HEK293 (cell line): ENCODE results near the genes ATP5F1E and ZNF831.

DNA sequence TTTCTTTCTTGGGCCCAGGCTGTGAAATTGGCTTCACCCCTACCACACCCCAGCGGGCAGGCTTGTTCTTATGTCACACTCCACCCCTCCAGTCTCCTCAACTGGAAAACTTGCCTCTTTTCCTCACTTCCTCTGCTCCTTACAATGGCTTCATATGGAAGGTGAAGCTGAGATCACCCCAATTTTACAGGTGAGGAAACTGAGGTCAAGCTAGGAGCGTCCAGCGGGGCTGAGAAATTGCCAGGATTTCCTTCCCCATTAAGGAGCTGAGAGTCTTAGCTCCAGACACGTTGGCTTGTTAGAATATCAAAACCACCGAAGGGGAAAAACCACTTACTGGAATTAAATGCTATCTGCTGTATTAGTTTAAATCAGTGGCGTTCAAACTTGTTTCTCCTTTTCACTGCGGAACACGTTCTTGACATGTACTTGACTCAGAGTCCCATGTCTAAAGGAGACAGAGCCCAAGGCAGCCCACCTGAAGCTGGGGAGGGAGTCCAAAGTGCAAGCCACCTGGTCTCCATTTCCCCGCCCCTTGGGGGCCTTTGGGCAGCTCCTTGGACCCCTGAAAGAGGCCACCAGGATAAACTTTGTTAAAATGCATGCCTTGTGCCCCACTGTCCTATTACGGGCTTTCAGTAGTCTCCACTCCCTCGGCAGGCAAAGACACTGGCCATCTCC, 6.4 kb downstream of the PCK1 start:
- PRO-cap, result no peak
- RRBS, 2 experiments, result no CpG with 5 or more reads among the region's 11 CpGs

DNA sequence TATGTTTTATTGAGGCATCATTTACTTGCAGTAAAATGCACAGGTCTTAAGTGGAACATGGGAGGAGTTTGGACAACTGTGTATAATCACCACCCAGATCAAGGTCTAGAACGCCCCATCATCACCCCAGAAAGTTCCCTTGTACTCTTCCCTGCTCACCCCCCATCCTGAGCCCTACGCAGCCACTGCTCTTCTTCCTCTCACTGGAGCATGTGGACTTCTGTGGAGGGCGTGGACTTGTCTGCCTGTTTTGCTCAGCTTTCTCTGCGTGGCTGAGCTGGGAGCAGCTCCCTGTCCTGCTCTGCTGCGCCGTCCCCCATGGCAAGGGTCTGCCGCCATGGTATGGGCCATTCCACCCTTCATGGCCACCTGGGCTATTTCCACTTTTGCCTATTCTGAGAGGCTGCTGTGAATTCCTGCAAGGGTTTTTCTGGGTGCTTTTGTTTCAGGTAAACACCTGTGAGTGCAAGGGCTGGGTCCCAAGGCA, 19.6 kb downstream of the PCK1 start:
- PRO-cap, result no peak
- RRBS, 2 experiments, result no CpG with 5 or more reads among the region's 7 CpGs

DNA sequence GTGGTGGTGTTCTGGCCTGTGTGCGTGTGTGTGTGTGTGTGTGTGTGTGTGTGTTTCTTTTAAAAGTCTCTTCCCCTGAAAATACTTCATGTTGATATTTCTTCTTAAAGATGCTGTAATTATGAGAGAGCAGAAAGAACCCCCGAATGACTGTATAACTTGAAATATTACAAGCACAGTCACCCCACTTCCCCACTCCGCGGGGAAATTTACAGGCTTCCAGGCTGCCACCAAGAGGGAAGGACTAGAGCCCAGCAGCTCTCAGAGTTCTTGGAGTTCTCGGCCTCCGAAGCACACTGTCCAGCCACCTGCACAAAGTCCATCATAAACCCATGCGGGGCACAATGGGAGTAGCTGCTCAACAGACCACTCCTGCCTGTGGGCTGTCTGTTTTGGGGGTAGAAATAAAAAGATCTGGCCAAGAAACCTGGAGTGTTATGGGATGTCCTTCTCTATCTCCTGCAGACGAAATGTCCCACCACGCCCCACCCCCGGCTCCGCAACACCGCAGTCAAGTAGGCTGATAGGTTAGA, 26.2 kb downstream of the PMEPA1 start:
- PRO-cap, result no peak
- RRBS, 2 experiments, result no CpG with 5 or more reads among the region's 12 CpGs

DNA sequence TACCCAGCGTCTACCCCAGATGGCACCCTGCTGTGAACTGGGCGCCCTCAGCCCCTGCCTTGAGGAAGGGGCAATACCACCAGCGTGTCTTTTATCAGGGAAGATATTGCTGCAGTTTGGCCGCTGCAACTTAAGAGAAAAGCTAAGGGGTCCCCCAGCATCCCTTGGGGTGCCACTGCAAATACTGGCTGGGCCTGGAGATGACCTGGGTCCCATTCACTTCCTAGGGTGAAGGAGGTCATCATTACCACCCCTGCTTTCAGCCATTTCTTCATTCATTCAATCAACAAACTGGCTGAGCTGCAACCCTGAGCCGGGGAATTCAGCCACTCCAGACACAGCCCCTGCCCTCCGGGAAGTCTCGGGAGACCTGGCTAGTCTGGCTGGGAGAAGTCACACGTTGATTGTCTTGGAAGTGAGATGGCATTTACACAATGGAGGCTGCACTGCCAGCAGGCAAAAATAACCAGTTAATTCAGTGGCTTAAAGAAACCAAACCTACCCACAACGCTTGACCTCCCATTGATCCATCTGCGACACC, 1.9 kb upstream of the PMEPA1 start:
- PRO-cap, result no peak
- RRBS, 2 experiments, result 48% methylated on average over 2 of the region's 10 CpGs; no CpG with 5 or more reads in 1 of the 2 experiments

DNA sequence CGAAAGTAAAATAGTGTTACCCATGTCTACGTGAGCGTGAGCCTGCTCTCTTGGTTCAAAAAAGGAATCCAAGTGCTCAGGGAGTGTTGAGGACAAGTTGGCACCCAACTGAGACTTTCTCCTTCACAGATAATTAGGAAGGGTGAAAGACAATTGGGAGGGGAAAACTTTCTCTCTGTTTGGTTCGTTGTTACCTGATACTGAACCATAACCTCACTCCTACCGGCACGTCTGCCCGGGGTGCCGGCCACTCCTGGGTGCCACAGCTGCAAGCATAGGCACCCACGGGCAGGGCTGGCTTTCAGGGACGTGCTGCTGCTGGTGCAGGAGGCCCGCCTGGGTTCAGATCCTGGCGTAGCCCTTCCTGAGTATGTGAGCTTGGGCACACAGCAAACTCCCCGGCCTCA, 38.1 kb upstream of the PMEPA1 start:
- PRO-cap, result no peak
- RRBS, 2 experiments, result no CpG with 5 or more reads among the region's 13 CpGs

- PRO-cap, result no peak
- RRBS, 2 experiments, result no CpG with 5 or more reads among the region's 3 CpGs
These were observed 154.3 kb upstream of the C20orf85 start for GRCh38 chr20:57996457-57996739.

- PRO-cap, result no peak
- RRBS, 2 experiments, result 20 to 21% methylated on average over 2 of the region's 37 CpGs
These were observed 133.1 kb upstream of the C20orf85 start for GRCh38 chr20:58017208-58018481.

- PRO-cap, result no peak
- RRBS, 2 experiments, result no CpG with 5 or more reads among the region's 7 CpGs
These were observed 21.0 kb upstream of the C20orf85 start for GRCh38 chr20:58129830-58130022.

DNA sequence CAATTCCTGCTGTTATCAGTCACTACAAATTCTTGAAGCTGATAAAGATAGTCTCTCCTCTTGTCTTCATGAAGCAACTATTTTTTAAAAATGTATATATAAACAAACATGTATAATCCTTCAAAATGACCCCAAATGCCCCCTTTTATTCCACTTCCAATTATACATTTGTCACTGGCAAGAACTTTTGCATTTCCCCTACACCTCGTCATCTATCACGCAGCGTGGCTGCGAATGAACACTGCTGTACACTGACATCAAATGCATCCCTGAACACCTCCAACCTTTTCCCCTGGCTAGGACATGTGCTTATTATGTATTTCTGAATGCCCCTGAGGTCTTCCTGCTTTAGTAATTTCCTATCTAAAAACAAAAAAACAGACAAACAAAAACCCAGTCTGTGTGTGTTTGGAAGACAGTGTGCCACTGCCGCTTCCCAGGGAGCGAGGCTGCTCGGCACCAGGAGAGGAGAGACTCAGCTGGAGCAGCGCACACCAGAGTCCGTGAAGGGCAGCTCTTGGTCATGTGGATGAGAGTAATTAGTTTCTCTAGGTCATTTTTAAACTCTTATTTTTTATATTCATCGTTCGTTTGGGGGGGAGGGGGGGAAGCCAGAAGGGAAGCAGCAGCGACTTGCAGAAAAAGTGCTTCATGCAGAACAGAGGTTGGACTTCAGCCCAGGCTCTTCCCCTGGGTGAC, 9.9 kb upstream of the ANKRD60 start:
- PRO-cap, result no peak
- RRBS, 2 experiments, result no CpG with 5 or more reads among the region's 12 CpGs

GRCh38 chr20:58407960-58408478, 19.0 kb downstream of the VAPB start:
- PRO-cap, result no peak
- RRBS, 2 experiments, result no CpG with 5 or more reads among the region's 1 CpG

- PRO-cap, result no peak
- RRBS, 2 experiments, result 13 to 92% methylated on average over 19 to 24 of the region's 66 CpGs
These were observed 602 bp downstream of the APCDD1L start for GRCh38 chr20:58514434-58515160.

DNA sequence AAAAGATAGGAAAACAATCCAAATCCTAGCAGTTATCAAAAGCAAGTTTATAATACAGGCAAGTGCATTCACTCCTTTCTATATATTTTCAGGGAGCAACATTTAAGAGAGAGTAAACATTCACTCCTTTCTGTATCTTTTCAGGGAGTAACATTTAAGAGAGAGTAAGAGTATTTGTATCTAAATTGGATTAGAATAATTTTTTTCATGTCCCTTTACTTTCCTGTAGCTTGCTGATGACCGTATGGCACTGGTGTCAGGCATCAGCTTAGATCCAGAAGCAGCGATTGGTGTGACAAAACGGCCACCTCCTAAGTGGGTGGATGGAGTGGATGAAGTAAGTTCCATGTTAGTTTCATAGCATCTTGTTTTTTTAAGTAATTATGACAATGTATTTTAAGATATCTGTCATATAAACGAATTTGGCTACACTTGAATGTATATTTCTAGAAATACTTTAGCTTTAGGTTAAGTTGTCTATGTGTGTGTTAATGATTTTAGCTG, 16.2 kb downstream of the STX16 start:
- PRO-cap, result no peak
- RRBS, 2 experiments, result no CpG with 5 or more reads among the region's 4 CpGs

DNA sequence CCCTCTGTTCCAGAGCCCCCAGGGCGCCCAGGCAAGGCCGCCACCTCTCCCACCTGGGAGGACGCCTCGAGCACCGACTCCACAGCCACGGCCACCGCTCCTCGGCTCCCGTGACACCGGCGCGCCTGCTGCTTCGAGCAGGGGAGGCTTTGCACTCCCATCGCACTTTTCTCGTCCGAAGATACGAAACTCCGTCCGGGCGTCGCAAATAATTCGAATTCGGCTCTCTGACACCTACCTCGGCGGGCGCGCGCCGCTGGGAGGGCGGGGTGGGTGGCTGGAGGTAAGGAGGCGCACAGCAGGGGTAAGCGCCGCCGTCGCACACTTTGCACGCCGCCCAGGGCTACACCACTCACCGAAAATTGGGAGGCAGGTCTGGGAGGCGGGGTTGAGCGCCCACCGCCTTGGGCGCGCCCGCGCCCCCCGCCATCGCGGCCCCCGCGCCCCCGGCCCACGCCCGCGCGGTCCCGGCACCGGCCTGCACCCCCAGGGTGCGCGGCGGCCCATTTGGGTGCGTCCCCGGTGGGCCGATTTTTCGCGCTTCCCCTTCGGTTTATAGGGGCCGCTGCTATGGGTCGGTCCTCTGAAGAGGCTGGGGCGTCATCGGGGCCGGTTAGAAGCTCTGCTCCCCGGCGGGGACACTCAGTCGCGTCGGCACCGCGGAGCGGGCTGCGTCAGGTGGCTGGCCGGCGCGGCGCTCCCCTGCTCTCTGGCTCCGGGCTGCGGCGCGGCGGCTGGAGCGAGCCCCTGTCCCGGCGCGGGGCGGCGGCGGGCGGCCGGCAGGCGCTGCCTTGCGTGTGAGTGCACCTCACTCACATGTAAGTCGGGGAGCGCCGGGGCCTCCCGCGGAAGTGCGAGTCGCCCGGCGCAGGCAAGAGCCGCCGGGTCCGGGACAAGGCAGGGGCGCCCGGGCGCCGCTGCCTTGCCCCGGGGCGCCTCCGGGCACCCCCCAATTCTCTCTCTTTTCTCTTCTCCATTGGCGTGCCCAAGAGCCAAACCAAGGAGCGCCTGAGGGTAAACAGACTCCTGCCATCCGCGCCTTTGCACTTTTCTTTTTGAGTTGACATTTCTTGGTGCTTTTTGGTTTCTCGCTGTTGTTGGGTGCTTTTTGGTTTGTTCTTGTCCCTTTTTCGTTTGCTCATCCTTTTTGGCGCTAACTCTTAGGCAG, 2.3 kb upstream of the GNAS start:
- PRO-cap, result bidirectional peak, plus-strand start at position 645 of the sequence, minus-strand start at position 258 of the sequence
- RRBS, 2 experiments, result 13 to 17% methylated on average over 46 of the region's 126 CpGs

GRCh38 chr20:58890234-58890719, 944 bp upstream of the GNAS start:
- PRO-cap, result no peak
- RRBS, 2 experiments, result 16 to 24% methylated on average over 8 to 16 of the region's 74 CpGs

DNA sequence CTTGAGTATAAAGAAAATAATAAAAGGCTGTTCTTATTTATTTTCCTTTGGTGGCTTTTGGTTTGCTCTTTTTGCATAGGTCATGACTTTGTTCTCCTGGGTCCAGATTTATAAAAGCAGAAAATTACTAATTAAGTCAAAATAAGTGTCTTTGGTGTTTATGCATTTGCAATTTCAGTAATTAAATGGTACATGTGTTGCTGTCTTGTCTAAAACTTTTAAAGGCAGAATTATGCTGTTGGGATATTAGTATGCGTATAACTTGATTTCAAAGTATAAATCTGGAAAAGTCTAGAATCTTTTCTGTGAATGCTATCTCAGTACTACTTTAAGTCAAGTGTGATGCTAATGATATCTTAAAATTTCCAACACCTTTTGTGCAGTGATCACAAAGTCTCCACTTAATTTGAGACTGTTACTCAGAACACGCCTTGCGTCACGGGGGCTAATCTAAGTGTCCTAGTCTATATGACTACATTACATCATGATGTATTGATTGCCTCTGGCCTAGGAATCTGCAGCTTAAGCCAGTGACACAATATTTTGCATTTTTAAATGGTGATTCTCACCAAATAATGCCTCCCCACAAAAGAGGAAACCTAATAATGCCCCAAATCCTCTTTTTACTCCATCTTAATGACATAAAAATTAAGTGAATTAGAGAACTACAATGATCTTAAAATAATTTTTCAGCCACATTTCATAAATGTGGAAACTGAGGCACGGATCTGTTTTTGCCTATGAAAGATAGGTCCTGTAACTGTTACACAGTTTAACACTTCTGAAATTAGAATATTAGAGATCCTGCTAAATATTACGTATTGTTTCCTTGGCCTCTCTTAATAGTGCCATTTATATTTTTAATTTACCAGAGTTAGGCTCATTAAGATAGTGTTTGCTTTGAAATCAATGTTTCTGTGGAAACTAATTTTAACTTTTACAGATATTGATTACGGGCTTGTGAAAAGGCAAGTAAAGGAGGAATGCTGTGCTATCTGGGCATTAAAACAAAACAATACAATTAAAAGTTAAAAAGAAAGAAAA, 2.6 kb downstream of the GNAS start:
- PRO-cap, result no peak
- RRBS, 2 experiments, result no CpG with 5 or more reads among the region's 7 CpGs

DNA sequence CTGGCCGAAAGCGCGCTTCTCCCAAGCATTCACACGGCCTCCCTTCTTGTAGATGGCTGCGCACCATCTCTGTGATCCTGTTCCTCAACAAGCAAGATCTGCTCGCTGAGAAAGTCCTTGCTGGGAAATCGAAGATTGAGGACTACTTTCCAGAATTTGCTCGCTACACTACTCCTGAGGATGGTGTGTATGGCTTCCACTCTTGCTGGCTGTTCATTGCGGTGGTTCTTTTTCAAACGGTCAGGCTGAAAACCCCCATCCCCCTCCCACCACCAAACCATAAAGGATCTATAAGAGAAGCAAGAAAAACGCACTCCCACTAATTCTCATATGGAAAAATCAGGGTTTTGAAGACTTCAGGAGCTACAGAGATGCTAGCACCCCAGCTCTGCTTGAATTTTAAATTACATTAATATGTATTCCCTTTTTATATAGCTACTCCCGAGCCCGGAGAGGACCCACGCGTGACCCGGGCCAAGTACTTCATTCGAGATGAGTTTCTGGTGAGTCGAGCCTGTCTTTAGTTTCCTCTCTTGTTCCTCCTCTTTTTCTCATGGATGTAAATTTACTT, 18.8 kb downstream of the GNAS start:
- PRO-cap, result no peak
- RRBS, 2 experiments, result no CpG with 5 or more reads among the region's 18 CpGs

- PRO-cap, result no peak
- RRBS, 2 experiments, result 83 to 89% methylated on average over 2 of the region's 7 CpGs
These were observed 3.4 kb upstream of the CTSZ start for GRCh38 chr20:59010289-59010929.

GRCh38 chr20:59032178-59033353, at the start of gene ATP5F1E:
Gene ATP5F1E (minus strand): TSS chr20:59032335.
- PRO-cap, result bidirectional peak, plus-strand start at chr20:59032570, minus-strand start at chr20:59032302
- RRBS, 2 experiments, result 2% methylated on average over 22 to 29 of the region's 77 CpGs

GRCh38 chr20:59124153-59124966, 39.3 kb upstream of the ZNF831 start:
- PRO-cap, result no peak
- RRBS, 2 experiments, result no CpG with 5 or more reads among the region's 17 CpGs

DNA sequence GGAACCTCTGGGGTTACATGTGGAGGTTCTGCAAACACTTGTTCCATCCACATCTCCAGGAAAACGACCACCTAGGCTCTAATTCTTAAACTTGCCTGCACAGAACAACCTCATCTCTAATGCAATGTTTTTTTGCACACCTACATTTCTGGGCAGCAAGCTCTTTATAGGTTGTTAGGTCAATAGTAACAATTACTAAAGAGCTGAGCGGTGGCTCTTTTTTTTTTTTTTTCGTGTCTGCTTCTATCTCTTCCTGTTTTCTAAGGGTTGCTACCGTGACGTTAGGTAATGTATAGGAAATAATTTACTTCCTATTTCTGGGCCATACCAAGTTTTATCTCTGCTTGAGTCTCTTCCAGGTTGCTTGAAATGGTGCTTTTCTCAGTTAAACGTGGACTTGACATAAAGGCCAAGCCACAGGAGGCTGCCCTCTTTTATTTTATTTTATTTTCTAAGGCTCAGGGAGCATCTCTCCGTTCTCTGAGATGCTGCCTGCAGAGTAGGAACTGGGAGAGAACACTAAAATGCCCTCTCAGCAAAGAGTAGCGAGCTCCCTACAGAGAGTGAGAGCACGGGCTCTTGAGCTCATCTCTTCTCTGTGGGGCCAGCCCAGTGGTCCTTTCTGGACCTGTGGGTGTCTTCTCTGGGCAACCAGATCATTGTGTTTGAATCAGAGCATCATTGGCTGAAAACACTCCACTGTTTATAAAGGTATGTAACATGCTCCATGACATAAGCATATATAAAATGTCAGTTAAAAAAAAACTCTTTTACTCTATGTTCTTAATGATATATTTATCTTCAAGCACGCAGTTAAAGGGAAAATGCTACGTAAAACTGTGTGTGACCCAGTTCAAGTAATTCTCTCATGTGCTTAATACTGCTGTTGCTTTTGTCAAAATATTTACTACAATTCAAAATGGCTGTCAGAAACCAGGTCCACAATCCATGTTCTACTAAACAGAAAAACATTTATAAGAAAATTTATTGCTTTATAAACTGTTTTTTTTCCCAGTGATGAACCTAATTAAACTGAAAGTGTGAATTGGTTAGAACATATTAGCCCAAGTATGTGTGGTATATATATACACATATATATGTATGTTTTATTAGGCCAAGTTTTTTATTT, at the start of gene ZNF831:
Gene ZNF831 (plus strand): TSS at position 325 of the 1,129 bp plus-strand sequence.
- PRO-cap, result no peak
- RRBS, 2 experiments, result no CpG with 5 or more reads among the region's 11 CpGs